ENCODE data around the gene IL20RA.

DNA sequence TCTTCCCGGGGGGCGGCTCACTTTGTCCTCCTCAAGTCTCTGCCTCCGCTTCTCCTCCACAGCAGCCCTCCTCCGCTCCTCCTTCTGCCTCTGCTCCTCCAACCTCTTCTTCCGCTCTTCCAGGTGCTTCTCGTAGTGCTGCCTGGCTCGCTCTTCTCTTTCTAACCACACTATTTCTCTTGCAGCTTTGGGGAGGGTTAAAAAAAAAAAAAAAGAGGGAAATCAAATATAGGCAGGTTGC lies 99.6 kb upstream of the BCLAF1 start:
- RRBS: no CpG with 5 or more reads among the region's 7 CpGs

DNA sequence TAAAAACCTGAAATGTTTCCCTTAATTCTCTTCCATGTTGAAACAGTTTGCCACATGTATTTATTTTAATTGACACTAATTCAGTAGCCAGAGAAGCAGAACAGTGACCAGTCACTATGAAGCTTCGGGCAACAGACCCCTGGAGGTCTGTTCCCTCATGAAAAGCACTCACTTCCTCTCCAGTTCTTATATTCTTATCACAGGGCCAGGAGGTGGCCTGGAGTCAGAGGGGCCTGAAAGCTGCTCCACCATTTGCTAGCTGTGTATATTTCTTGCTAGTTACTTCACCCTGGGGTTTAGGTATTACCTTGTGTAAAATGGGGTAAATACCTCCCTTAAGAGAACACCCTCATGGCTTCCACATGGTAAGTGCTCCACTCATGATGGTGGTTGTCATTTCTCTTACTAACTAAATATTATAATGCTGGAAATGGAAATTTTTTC lies 49.1 kb downstream of the MAP7 start:
- RRBS: no CpG with 5 or more reads among the region's 1 CpG

GRCh38 chr6:136525870-136526994 lies 24.0 kb downstream of the MAP7 start:
- RRBS: no CpG with 5 or more reads among the region's 19 CpGs

- RRBS: no CpG with 5 or more reads among the region's 12 CpGs
These were observed 30.4 kb downstream of the MAP3K5 start for GRCh38 chr6:136761419-136762694.

- RRBS: no CpG with 5 or more reads among the region's 33 CpGs
These were observed at the start of gene IL20RA for GRCh38 chr6:137044829-137045460. TSS of gene IL20RA (minus strand) at chr6:137044965.

DNA sequence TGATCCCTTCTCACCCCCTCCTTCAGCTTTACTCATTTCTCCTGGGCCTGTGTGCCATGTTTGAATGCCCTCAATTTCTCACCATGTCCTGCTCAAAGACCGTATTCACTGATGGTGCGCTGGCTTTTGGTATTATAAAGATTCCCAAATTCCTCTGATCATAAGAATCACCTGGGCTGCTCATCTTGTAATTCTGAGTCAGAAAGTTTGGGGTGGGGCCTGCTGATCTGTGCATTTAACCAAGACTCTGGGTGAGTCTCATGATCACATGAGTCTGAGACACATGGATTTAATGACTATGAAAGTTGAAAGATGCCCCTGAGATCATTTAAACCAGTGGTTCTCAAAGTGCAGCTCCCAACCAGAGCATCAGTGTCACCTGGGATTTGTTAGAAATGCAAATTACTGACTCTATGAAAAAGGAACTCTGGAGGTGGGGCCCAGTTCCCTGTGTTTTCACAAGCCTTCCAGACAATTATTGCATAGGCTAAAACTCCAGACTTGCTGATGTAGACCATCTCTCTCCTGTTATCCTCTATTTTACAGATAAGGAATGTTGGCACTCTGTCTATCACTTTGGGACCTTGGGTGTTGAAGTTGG lies 57.7 kb upstream of the IL20RA start:
- RRBS: no CpG with 5 or more reads among the region's 2 CpGs

- RRBS: no CpG with 5 or more reads among the region's 3 CpGs
These were observed 7.4 kb upstream of the IFNGR1 start for GRCh38 chr6:137226642-137227013.

GRCh38 chr6:137829028-137830195 lies 37.6 kb upstream of the TNFAIP3 start:
- RRBS: no CpG with 5 or more reads among the region's 8 CpGs

DNA sequence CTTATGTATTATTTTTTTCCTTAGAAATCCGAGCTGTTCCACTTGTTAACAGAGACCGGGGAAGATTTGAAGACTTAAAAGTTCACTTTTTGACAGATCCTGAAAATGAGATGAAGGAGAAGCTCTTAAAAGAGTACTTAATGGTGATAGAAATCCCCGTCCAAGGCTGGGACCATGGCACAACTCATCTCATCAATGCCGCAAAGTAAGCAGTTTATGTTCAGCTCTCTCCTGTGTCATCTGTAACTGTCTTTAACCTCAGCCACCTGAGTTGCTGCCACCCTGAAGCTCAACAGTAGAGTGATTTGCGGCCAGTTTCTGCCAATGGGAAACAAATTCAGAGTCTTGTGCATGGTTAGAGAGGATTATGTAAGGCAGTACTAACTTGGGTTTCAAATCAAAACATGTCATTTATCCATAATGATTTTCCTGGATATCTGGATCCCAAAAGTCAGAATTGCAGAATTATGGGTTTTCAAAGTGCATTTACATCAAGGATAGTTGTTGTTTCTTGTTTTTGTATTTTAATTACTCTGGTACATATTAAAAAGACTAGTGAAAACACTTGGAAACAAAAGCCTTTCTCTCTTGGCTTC lies 10.1 kb downstream of the TNFAIP3 start:
- RRBS: no CpG with 5 or more reads among the region's 5 CpGs

GRCh38 chr6:137944411-137944830 lies 77.4 kb downstream of the TNFAIP3 start:
- RRBS: no CpG with 5 or more reads among the region's 2 CpGs

- RRBS: no CpG with 5 or more reads among the region's 4 CpGs
These were observed 108.2 kb downstream of the TNFAIP3 start for GRCh38 chr6:137975189-137975630.

GRCh38 chr6:138037047-138037601 lies 70.1 kb downstream of the PERP start:
- RRBS: no CpG with 5 or more reads among the region's 6 CpGs

GRCh38 chr6:138091141-138092359 lies 15.7 kb downstream of the PERP start:
- RRBS: no CpG with 5 or more reads among the region's 11 CpGs

GRCh38 chr6:138102390-138102894 lies 4.8 kb downstream of the PERP start:
- RRBS: no CpG with 5 or more reads among the region's 14 CpGs

- RRBS: no CpG with 5 or more reads among the region's 4 CpGs
These were observed 1.1 kb downstream of the ARFGEF3 start for GRCh38 chr6:138162817-138163290.

DNA sequence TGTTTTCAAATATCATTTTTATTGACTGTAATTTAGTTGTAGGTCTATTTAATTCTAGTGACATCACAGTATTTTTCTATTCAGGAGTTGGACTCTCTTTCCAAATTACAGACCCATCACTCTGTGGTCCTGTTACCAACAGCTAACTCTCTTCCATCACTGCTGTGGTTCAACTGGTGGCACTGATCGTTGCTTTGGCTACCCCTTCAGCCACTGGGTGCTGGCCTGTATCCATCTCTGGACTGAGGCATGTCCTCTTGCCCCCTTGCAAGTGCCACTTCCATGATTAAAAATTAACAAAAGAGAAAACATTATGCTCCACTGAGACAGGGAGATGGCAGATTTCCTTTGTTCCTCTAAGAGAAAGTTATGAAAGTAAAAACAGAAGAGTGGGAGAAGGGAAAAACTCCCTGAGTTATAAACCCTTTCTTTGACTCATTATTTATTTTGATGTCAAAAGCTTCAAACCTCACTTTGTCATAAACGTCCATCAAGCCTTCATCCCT lies 49.6 kb upstream of the PBOV1 start:
- RRBS: no CpG with 5 or more reads among the region's 2 CpGs

DNA sequence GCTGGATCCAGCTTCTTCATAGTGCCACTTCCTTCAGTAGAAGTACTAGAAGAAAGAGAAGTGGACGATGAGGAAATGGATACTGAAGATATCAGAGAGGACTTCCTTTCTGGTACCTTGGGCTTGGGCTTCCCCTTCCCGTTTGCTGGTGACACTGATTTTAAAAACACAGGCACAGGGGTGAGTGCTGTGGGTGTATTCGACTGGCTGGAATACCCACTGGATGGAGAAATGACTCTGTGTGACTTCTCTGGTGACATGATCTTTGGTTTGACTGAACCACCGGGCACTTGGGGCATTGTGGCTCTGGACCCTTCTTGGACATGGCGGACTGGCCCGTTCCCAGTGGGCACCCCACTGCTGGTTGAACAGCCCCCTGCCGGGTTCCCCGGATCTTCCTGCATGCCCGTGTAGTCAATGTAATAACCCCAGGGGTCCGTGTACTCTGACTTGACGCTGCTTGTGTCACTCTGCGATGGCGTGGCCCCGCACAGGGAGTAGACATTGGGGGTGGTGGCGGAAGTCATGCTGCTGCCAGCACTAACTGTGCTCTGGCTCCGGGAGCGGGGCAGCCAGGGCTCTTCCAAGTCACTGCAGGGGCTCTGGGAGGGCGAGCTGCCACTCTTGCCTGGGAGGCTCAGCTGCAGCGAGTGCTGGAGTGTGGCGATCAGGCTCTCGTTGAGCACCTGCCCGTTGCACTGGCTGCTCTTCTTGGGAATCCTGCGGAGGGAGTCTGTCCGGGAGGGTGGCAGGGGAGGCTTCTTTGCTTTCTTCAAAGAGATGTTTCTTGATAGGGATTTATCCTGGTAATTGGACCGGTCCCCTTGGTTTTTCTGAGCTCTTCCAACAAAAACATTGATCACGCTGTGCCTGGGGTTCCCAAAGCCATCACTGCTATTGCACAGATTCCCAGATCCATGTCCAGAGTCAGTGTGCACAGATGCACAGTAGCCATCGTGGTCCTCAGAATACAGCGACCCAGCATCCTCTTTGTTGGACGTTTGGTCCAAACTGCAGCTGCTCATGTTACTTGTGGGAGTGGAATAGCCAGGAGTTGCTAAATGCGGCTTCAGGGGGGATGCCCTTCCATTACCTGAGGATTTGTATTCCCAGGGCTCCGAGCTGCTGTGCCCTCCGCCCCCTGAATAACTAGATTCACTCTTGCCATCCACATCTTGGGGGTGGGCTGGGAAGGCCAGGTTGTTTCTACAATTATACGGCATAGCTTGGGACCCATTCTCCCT lies 28.0 kb downstream of the HEBP2 start:
- RRBS: 90% methylated on average over 2 of the region's 33 CpGs

DNA sequence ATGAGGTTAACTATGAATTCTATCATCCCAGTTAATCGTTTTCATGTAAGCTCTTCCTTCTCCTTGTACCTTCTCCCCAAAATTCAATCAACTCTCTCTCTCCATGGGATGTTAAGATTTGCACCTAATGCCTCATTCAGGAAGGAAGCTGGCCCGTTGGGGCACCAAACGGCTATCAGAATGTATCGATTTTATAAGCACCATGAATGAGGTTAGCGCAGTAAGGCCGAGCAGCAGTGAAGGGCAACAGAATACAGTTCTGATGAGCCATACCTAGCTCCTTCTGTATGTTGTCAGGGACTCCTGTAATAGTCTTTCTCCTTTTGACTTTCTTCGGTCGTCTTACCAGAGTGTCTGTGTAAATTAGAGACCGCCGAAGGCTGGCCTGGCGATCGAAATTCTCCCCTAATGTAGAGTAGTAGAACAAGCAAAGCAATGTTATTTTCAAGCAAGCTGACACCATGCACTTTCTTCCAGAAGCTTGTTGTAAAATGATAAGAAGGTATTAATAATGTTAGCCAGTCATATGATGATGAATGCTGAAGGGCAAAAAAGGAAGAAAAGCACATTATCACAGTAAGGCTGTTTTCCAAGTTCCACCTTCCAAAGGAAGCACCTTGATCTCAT lies 37.8 kb downstream of the HEBP2 start:
- RRBS: no CpG with 5 or more reads among the region's 12 CpGs

DNA sequence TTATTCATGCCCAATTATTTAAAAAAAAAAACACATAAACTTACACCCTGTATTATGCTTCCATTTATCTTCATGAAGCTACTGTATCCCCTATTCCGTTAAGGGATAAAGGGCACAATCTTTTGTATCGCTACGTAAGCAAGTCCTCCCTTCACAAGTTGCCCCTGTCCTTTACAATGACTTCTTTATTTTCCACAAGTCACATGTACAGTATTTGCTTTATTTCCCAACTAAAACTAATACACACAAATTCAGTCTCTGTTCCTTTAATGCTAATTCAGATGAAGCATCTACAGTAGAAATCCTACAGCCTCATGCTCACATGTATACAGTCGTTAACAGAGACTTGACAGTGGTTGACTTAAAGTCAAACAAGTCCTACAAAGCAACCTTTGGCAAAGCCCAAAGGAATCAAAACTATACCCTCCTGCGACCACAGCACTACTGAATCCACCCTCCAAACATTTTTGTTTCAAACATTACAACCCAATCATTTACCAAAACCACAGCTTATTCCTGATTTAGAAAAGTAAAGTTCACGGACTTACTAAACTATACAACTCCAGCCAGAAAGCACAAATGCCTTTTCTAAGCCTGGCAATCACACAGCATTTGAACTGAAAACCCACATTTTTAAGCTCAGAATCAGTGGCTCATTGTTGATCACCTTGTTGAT lies 70.7 kb upstream of the NHSL1 start:
- RRBS: no CpG with 5 or more reads among the region's 6 CpGs